ENCODE data around the genes KLK3, KLK14, SIGLECL1 and ZNF649.

- RRBS = no CpG with 5 or more reads among the region's 22 CpGs
Measured at GRCh38 chr19:50820559-50821344, 2.8 kb downstream of the KLK1 start.

DNA sequence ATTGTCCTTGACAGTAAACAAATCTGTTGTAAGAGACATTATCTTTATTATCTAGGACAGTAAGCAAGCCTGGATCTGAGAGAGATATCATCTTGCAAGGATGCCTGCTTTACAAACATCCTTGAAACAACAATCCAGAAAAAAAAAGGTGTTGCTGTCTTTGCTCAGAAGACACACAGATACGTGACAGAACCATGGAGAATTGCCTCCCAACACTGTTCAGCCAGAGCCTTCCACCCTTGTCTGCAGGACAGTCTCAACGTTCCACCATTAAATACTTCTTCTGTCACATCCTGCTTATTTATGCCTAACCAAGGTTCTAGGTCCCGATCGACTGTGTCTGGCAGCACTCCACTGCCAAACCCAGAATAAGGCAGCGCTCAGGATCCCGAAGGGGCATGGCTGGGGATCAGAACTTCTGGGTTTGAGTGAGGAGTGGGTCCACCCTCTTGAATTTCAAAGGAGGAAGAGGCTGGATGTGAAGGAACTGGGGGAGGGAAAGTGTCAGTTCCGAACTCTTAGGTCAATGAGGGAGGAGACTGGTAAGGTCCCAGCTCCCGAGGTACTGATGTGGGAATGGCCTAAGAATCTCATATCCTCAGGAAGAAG is 3.8 kb upstream of the KLK3 start:
- RRBS = no CpG with 5 or more reads among the region's 8 CpGs

GRCh38 chr19:50854407-50855211 is at the start of gene KLK3:
TSS of gene KLK3 (plus strand) at chr19:50854915.
- RRBS = no CpG with 5 or more reads among the region's 10 CpGs

DNA sequence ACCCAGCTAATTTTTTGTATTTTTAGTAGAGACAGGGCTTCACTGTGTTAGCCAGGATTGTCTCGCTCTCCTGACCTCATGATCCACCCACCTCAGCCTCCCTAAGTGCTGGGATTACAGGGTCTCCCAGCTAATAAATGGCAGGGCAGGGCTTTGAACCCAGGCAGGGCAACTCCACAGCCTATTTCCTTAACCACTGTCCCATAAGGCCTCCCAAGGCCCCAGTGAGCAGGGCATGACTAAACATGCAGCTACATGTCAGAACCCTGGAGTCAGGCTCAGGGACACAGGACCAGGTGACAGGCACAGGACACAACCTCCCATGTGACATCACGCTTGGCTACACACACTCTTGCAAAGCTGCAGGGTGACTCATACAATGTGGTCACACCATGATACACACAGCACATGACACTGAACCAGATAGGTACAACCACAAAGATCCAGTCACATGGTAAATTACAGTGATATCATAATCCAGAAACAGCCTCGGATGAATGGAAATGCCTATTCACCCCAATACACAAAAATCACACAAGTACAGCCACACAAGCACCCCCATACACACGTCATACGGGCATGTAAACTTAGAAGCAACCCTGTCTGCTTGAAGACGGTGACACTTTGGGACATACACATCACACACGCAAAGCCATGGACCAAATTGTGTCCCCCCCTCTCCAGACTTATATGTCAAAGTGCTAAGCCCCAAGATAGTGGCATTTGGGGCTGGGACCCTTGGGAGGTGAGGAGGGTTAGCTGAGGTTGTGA is 14.6 kb downstream of the KLK4 start:
- RRBS = no CpG with 5 or more reads among the region's 7 CpGs

- RRBS = no CpG with 5 or more reads among the region's 12 CpGs
Measured at GRCh38 chr19:50975609-50976311, 6.4 kb upstream of the KLK6 start.

- RRBS = no CpG with 5 or more reads among the region's 4 CpGs
Measured at GRCh38 chr19:51018000-51018199, 1.6 kb downstream of the KLK10 start.

DNA sequence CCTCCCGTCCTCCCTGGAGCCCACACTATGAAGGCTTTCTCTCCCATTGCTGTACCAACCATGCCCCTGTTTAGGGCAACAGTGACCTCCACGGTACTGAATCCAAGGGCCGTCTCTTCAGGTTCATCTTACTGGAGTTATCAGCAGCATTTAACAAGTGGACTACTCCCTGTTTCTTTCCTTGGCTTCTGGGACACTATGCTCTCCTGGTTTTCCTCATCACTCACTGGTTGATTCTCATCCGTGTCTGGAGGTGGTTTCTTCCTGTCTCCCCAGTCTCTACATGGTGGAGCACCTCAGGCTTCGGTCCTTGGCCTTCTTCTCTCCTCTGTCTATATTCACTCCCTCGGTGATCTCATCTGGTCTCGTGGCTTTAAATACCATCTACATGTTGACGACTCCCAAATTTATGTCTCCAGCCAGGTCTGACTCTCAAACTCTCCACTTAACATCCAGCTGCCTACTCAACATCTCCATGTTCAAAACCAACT is 4.3 kb upstream of the KLK13 start:
- RRBS = no CpG with 5 or more reads among the region's 8 CpGs

DNA sequence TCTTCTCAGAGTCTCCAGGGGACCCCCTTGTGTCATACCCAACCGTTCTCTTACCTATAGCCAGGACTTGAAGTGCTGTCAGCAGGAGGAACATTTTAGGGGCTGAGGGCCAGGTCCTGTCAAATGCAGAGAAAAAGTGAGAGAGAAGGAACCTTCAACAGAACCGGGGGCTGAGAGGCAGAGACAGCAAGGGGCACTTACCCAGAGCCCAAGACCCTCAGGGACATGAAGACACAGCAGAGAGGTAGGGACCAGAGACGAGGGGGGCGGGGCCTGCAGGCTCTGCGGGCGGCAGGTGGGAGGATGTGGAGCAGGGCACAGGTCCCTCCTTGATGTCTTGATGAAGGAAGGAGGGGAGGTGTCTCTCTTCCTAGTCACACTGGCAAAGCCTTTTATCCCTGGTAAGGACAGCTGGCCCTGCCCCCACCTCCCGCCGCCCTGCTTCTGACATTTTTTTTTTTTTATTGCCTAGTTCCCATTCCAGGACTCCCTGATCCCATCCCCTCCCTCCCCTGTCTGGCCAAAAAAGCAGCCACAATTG is at the start of gene KLK14:
TSS of gene KLK14 (minus strand) at position 367 of the 541 bp plus-strand sequence.
- RRBS = no CpG with 5 or more reads among the region's 8 CpGs

GRCh38 chr19:51123567-51123932 is 1.2 kb upstream of the SIGLEC9 start:
- RRBS = no CpG with 5 or more reads among the region's 4 CpGs

DNA sequence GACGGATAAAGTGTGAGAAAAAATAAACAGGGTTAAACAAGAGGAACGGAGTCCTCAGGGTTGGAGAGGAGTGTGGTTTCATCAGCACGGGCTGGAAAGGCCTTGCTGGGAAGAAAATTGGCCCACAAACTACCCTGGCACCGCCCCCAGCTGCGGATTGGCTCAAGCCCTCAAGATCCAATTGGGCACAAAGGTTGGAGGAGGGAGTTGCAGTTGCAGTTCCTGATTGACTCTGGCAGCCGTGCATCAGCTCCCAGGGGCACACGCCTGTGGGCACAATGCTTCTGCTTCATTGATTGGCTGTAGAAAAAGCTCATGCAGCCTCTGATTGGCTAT is 306 bp upstream of the SIGLECL1 start:
- RRBS = no CpG with 5 or more reads among the region's 7 CpGs

DNA sequence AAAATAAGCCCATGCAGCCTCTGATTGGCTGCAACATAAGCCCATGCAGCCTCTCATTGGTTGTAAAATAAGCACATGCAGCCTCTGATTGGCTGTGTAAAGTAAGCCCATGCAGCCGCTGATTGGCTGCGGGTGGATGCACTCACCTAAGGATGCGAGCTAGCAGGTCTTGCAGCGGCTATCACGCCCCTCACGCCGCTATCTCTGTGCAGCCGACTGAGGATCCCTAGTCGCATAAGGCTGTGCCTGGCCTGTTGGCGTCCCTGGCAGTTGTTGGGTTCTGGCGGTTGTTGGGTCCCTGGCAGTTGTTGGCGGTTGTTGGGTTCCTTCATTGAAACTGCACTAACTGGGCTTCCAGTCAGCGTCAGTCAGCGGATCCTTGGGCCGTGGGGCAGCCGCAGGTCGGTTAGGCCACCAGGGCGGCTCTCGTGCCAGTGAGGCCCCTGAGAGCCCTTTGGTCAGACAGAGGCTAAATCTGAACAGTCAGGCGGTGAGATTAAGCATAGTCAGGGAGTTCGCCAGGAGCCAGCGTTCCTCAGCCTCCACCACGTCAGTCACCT is at the start of gene SIGLECL1:
TSS of gene SIGLECL1 (plus strand) at position 139 of the 560 bp plus-strand sequence.
- RRBS = no CpG with 5 or more reads among the region's 23 CpGs

- RRBS = no CpG with 5 or more reads among the region's 12 CpGs
Measured at GRCh38 chr19:51333812-51334353, 8.1 kb downstream of the VSIG10L start.

DNA sequence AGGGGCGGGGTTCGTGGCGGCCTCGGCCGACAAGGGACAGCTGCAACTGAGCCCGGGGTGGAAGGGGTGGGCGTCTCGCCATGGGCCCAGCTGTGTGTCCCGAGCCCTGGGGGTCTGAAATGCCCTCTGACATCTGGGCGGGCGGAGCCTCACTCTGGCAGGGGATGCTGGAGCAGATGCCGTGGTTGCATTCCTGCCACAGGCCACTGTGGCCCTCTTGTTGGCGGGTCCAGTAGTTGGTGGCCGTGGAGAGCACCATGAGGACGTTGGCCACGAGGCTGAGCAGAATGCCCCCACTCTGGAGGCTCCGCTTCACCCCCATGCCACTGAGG is 581 bp downstream of the CLDND2 start:
- RRBS = no CpG with 5 or more reads among the region's 17 CpGs

DNA sequence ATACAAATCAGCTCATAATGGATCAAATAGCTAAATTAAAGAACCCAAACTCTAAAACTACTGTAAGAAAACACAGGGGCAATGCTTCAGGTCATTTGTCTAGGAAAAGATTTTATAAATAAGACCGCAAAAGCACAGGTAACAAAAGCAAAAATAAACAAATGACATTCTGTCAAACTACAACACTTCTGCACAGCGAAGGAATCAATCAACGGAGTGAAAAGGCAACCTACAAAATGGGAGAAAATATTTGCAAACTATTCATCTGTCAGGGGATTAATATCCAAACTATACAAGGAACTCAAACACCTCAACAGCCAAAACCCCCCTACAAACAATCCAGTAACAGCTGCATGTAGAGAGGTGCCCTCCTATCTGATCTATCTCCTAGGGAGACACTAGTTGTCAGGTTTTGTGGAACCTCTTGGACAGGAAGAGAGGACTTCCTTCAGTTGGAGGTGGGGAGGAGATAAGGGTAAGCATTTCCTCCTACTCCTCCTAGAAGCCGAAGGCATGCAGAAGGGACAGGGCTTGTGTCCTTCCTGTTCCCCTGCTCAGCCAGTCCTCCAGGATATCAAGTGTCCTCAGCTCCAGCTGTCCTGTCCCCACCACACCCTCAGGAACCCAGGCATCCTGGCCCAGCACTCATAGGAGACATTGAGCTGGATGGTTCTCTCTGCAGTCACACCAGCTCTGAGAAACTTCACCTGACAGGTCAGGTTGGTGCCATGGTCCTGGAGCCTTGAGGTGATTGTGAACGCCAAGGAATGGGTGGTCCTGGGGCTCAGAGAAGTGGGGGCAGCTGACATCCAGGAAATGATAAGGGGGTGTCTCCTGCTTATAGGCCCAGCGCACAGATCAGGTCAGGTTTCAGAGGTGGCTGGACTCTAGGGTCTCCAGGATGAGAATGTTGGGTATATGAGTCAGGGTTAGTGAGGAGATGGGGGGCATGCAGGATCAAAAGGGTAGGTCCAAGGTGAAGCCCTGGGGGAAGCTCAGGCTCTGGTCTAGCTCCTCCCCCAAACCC is 9.8 kb upstream of the SIGLEC8 start:
- RRBS = no CpG with 5 or more reads among the region's 6 CpGs

DNA sequence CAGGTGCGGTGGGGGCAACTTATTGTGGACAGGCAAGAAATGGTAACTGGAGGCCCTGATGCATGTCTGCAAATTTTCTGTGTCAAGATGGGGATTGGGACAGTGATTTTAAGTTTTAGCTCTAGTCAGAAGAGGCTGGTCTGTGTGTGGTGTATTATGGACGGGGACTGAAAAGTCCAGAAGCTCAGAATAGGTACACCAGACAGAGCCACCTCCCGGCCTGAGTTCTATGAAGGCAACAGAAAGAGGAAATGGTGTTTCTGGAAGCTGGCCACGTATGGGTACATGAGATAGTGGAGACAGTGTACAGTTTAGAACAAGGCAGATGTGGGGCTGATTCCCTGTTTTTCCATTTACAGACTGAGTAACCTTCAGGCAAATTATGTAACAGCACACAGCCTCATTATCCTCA is 1.3 kb downstream of the ZNF175 start:
- RRBS = no CpG with 5 or more reads among the region's 4 CpGs

DNA sequence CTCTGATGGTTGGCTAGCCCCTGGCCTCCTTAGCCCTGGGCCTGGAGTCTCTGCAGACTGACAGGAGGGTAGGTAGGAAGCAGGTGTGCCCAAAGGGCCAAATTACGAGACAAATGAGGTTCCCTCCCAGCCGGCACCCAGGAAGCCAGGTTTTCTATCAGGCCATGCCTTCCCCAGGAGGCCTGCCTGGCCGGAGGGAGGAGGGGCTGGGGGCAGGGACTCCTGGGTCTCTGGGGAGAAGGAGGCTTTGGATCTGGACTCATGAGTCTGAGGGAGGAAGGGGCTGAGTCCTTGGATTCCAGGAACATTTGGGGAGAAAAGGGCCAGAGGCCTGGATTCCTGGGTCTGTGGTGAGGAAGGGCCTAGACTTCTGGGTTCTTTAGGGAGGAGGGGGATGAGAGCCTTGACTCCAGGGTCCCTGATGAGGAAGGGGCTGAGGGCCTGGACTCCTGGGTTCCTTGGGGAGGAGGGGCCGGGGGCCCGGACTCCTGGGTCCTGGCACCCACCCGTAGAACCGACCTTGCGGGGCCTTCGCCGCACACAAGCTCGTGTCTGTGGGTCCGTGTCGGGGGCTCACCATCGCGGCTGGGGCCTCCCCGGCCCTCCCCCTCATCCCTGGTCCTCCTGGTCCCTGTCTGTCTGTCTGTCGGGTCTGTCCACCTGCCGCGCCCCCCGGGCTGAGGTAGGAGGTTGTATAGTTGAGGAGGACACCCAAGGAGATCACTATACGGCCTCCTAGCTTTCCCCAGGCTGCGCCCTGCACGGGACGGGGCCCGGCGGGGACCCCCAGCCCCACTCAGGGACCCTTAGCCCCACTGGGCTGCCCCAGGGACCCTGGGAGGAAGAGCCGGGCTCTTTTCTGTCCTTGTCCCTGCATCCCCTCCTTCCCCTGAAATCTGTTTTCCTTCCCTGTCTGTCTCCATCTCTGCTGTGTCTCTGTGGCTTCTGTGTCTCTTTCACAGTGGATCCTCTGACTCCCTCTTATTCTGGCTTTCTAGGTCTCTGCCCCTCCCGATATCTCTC is 704 bp upstream of the SPACA6 start:
- RRBS = 95% methylated on average over 17 of the region's 28 CpGs

- RRBS = no CpG with 5 or more reads among the region's 10 CpGs
Measured at GRCh38 chr19:51704455-51704885, 11.3 kb downstream of the SPACA6 start.

- RRBS = no CpG with 5 or more reads among the region's 4 CpGs
Measured at GRCh38 chr19:51761758-51762135, 767 bp downstream of the FPR2 start.

DNA sequence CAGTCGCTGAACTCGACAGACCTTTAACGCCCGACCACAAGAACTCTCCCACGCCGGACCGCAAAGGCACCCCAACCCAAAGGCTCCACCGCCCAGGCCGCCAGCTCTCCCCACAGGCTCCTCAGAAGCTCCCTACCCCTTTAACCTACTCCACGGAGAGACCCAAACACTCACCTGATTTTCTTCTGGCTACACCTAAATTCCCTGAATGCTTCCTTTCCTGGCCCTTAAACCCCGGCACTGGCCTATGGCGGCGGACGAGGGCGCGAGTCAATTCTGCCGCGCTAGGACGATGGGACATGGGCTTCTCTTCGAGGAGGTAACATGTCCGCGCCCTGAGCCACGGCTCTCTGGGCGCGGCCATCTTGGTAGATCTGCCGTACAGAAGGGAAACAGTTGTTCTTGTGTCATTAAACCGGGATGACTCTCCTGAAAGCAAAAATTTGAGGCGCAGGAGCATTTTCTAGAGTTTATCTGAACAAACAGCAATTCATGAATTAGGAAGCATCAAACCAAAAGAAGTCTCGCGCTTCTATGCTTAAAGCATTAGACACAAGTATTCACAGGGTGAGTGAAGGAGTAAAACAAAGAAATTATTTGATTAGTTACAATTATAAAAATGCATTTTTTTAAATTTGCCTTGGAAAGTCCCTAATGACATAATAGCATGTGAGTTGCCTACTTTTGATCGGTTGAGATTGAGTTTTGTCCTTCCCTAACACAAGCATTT is at the start of gene ZNF649:
TSS of gene ZNF649 (minus strand) at position 278 of the 730 bp plus-strand sequence.
- RRBS = no CpG with 5 or more reads among the region's 31 CpGs

- RRBS = no CpG with 5 or more reads among the region's 3 CpGs
Measured at GRCh38 chr19:52138287-52138567, 1.5 kb downstream of the ZNF616 start.

Measured in HTR-8/SVneo (cell line).